AG09319 (cell line): ENCODE measurements around a stretch of chr19.

GRCh38 chr19:4173164-4173821 is 9.1 kb downstream of the SIRT6 start:
- RRBS = 8% methylated on average over 19 of the region's 40 CpGs

DNA sequence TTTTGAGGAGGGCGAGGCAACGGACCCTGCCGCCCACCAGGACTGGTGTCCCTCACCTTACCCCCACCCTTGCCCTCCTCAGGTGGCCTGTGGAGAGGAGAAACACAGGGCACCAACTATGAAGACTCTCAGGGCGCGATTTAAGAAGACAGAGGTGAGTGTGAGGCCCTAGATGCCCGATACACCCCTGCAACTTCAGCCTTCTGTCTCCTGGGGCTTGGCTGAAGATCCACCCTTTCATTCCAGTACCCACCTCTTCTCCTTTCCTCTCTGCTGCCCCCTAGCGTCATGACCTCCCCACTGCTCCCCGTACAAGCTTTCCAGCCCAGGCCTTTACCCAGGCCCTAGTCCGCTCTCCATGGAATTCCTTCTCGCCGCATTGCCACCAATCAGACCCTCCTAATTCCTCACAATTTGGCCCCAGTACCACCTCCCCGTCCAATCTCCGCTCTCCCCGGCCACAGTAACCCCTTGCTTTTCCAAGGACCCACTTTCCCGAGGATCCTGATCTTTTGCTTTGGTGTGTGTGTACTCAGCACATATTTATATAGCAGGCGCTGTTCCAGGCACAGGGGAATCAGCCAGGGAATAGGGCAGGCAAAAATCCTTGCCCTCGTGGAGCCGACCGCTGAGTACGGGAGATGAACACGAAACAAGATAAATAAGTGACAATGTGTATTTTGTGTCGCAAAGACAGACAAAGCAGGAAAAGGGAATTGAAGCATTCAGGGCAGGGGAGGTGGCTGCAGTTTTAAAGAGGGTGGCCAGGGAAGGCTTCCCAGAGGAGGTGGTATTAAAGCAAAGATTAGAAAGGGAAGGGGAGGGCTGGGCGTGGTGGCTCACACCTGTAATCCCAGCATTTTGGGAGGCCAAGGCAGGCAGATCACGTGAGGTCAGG is 4.1 kb downstream of the ANKRD24 start:
- RRBS = no CpG with 5 or more reads among the region's 24 CpGs

- RRBS = 75% methylated on average over 4 of the region's 59 CpGs
Observed at GRCh38 chr19:4360706-4361892, 17.7 kb downstream of the MPND start.

- RRBS = no CpG with 5 or more reads among the region's 16 CpGs
Observed at GRCh38 chr19:4372423-4373033, 27.8 kb downstream of the SH3GL1 start.

DNA sequence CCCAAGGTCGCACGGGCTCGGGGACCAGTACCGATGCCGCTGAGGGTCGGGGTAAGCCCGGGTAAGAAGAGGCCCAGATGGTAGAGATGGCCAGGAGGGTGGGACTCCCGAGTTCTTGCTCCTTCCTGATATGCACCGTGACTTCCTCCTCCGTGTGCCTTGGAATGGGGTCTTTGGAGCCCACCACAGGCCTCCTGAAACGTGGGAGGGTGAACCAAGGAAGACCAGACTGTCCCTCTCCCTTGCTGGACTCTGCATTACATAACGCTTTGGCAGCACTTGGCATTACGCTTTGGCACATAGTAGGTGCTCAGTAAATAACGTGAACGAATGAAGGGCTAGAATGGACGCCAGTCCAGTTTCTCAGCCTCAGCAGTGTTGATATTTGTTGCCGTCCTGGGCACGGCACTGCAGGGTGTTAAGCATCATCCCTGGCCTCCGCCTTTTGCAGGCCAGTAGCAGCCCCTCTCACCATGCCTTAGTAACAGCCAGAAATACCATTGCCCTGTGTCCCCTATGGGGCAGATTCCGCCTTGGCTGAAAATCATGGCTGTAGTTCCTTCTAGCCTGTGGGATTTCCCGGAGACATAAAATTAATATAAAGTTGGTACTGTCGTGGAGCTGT is 876 bp downstream of the CHAF1A start:
- RRBS = no CpG with 5 or more reads among the region's 22 CpGs

DNA sequence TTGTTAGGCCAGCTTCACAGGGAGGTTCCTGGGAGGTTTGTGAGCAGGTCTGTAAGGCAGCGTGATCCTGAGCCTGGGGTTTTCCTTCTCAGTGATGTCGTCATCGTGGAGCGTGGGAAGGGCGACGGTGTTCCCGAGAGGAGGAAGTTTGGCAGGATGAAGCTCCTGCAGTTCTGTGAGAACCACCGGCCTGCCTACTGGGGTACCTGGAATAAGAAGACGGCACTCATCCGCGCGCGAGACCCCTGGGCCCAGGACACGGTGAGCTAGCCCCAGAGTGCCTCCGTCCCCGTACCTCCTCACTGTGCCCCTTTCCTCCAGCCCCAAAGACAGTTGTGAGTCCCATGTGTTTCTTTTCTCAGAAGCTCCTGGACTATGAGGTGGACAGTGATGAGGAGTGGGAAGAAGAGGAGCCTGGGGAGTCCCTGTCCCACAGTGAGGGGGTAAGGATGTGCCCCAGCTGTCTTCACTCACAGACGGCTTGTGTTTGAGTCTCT is 27.0 kb downstream of the CHAF1A start:
- RRBS = no CpG with 5 or more reads among the region's 17 CpGs

- RRBS = 91% methylated on average over 1 of the region's 76 CpGs
Observed at GRCh38 chr19:4445780-4447086, 11.4 kb downstream of the UBXN6 start.

DNA sequence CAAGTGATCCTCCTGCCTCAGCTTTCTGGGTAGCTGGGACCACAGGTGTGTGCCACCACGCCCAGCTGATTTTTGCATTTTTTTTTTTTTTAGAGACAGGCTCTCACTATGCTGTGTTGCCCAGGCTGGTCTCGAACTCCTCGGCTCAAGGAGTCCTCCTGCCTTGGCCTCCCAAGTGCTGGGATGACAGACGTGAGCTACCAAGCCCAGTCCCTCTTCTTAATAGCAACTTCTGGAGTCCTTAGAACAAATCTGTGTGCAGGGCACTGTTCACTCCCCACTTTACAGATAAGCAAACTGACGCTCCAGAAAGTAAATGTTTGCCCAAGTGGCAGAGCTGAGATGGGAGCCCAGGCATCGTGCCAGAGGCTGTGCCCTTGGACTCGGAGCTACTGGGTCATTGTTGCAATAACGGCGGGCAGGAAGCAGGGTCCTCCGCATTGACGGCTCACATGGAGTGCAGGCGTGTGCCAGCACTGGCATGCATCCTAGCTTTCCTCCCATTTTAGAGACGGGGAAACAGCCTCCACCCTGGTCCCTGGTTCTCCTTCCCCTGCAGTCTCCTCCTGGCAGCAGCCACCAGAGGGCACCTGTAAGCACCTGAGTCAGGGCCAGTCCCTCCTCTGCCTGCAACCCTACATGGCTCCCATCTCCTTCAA is 7.4 kb upstream of the LRG1 start:
- RRBS = no CpG with 5 or more reads among the region's 13 CpGs

DNA sequence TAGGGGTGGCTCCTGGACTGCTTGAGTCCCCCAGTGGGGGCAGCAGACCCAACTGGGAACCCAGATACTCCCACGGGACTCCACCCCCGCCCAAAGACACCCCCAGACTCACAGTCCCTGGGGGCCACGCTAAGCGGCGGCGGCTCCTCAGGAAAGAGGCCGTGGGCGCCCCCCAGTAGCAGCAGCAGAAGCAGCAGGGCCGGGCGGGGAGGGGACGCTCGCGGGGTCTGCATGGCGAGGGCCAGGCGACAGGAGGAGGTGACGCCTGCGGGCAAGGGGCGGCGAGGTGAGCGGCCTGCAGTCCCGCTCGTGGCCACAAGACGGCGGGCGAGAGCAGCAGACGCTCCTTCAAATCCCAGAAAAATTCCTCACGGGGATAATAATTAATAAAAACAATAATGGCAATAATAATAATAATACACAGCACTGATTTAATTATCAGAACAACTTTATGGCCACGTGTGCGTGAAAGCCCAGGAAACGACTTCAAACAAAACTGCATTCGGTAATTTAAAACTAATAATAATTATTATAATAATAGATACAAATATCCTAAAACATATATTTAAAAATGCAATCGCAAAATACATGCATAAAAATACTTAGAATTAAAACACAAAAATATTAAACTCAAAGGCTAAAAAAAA is 1.1 kb downstream of the SEMA6B start:
- RRBS = no CpG with 5 or more reads among the region's 32 CpGs

- RRBS = no CpG with 5 or more reads among the region's 31 CpGs
Observed at GRCh38 chr19:4640592-4641581, 1.6 kb downstream of the TNFAIP8L1 start.

DNA sequence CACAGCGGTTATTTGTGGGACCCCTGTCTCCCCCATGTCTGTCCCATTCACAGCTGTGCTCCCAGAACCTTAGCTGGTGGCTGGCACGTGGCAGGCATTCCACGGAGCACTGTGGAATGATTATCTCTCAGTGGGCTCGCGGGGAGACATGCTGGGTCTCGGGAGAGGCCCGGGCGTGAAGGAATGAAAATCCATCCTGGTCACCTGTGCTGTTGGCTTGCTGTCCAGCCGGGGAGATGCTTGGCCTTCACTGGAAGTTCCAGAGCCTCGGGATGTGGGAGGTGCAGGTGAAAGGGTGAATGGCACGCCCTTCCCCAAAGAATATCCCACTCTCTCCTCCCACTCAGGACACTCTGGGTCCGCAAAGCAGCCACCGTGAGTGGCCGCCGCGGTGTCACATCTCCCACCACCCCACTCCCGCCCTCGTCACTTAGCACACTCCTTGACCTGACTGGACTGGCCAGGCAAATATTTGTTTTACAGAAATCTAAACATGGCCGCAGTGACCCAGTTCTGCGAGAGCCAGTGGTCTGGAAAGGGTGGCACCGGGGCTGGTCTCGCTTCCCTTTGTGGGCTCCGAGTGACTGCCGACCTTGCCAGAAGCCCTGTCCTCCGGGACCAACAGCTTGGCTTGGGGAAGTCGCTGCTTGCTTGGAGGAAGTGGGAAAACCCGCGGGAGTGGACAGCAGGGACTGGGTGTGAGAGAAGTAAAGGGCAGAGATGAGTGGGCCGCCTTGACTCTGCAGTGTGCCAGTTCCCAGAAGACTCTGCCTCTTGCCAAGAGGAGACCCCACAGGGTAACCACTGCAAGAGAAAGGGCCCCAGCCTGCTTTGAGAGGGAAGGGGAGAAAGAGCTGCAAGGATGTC is 7.9 kb downstream of the DPP9 start:
- RRBS = 90% methylated on average over 8 of the region's 29 CpGs

GRCh38 chr19:4860952-4861767 is 6.3 kb downstream of the PLIN3 start:
- RRBS = 75% methylated on average over 4 of the region's 15 CpGs

DNA sequence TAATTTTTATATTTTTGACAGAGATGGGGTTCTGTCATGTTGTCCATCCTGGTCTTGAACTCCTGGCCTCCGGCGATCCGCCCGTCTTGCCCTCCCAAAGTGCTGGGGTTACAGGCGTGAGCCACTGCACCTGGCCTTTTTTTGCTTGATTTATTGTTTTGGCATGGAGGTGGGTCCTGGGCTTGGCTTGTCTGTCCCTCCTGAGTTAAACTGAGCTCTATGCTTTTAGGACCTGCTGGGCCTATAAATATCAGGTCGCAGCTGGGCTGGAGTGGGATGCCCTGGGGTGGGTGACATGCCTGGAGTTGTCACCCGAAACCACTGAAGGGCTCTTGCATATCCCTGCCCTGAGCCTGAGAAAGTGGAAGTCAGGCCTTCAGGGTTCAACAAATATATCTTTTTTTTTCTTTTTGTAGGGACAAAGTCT is 5.6 kb downstream of the ARRDC5 start:
- RRBS = no CpG with 5 or more reads among the region's 7 CpGs

DNA sequence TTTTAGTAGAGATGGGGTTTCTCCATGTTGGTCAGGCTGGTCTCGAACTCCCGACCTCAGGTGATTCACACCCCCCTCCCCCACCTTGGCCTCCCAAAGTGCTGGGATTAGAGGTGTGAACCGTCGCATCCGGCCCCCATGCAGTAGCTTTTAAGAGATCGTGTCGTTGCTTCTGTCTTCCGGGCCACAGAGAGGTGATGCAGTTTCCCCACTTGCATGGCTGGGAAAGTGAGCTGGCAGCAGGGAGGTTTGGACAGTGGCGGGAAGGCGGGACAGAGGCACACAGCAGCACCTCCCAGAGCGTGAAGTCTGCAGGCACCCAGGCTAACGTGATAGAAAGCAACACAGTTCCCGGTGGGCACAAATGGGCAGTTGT is 4.7 kb downstream of the UHRF1 start:
- RRBS = no CpG with 5 or more reads among the region's 13 CpGs

DNA sequence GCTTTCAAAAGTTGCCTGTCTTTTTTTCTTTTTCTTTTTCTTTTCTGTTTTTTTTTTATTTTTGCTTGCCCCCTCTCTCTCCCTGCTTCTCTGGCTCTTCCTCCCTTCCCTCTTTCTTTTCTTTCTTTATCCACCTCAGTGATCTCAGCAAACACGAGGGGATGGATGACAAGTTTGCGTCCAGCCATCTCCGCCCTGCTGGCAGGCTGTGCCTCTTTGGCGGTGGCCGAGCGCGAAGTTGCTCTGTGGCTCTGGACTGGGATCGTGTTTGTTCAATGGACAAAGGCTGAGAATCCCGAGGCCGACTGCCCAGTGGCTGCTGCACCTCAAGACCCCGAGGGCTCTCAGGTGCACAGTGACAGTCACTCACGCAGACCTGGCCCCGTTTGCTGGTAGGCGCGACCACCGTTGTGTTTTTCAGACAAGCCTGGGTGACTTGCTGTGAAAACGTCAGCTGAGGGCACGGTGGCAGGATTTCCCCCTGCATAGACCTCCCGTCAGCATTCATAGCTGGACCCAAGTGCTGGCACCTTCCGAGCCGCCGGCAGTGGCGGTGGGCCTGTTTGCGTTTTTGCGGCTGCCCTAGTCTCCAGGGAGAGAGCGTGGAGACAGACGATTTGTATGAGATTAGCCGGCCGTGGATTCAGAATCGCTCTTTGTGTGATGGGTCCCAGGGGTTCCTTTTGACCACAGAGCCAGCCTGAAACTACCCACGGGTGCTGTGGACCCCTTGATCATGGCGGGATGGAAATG is 8.3 kb downstream of the KDM4B start:
- RRBS = 15% methylated on average over 7 of the region's 32 CpGs

DNA sequence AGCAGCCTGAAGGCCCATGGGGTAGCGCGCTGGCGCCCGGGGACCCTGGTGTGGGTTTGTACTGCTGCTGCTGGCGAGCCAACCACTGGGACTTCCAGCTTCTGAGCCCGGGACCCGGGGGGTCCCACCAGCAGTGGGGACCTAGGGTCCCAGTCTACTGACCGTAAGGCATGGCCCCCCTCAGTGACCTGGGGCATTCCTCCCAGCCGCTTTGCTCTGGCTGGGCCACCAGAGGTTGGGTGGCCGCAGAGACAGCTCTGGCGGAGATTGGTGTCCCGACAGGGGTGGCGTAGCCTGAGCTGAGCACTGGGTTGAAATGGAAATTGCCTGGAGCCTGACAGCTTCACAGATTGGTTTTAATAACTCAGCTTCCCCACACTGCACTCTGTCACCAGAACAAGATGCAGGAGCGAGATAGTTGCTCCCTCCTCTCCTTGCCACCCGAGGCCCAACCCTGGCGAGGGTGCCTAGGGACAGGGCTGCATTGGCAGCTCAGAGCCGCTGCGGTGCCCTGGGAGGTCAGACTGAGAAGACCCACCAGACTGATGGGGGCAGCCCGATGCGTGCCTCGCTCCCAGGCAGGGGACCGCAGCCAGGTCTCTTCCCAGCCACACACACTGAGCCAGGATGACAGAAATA is 84.0 kb downstream of the KDM4B start:
- RRBS = 88% methylated on average over 3 of the region's 22 CpGs

GRCh38 chr19:5076352-5077195 is 107.7 kb downstream of the KDM4B start:
- RRBS = no CpG with 5 or more reads among the region's 51 CpGs

GRCh38 chr19:5077947-5079117 is 109.4 kb downstream of the KDM4B start:
- RRBS = 91% methylated on average over 2 of the region's 38 CpGs

DNA sequence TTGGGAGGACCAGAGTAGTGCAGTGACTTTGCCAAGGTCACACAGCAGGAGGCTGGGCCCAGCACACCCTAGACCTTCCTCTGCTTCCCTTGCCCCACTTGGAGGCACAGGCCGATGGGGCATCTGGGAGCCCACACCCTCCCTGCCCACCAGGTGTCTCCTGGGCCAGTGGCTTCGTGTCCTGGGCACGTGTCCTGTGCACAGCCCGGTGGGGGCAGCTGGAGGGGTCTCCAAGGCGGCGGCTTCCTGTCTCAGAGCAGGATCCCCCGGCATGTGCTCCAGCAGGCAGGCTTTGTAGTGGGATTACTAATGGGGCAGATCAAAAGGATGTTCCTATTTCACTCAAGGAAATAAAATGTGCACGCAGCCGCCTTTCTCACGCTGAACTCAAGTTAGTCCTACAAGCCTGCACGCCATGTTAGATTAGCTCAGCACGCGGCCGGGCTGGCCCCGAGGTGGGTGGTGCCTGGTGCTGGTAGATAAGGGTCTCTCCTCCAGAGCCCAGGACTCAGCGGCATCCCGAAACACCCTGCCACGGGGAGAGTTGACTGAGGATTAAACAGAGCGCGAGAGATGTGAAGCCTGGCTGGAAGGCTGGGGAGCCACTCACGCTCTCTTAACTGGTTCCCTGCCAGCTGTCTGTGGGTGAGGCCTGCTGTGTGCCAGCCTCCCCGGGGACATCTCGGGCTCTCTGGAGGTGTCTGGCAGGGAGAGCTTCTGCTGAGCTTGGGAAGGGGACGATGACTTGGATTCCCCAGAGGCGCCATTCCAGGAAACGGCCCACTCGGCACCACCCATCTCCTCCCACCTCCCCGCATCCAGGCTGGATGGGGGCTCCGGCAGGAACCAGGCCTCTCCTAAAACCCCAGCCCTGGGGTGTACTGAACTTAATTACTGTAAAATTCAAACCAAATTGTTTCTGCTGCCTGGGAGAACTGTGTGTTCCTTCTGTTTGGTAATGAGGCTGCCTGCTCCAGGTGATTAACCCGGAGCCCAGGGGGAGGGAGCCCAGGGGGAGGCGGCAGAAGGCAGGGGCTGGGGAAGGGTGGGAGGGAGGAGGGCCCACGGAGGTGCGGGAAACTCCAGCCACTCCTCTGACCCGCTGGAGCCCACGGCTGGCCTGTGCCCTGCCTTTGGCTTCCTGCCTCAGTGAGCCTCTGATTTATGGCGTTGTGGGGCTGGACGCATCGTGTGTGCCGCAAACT is 122.2 kb downstream of the KDM4B start:
- RRBS = 44% methylated on average over 4 of the region's 39 CpGs

- RRBS = no CpG with 5 or more reads among the region's 28 CpGs
Observed at GRCh38 chr19:5104664-5105592, 136.0 kb downstream of the KDM4B start.